ENCODE measurements around the gene PRRX2.

- PRO-cap = no peak
Observed at GRCh38 chr9:129064495-129064951, 16.4 kb upstream of the DOLPP1 start.

GRCh38 chr9:129069793-129070340 is 11.0 kb upstream of the DOLPP1 start:
- PRO-cap = no peak

DNA sequence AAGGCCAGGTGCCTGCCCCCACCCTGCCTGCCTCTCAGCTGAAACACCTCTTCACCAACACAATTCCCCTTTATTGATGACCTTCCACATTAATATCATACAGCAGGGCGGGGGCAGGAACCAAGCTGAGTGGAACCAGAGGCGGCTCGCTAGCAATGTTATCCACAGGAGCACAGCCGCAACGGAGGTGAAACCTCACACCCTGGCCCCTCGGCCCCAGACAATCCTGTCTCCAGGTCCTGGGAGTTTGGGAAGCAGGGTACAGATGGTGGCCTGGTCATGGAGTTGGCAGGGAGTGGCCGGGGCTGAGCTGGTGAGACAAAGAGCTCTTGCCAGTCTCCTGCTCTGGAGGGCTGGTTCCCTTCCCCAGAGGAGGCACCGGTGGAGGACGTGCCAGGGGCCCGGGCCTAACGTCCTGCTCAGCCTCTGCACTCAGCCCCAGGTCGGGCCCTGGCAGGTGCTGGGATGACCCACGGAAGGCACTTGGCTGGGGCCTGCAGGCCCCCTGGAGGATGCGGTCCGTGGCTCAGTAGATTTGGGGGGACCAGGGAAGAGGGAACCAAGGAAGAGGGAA is 13.9 kb downstream of the DOLPP1 start:
- PRO-cap = no peak

GRCh38 chr9:129178383-129178867 is 364 bp upstream of the IER5L start:
- PRO-cap = bidirectional peak, plus-strand start at chr9:129178427, minus-strand start at chr9:129178257

DNA sequence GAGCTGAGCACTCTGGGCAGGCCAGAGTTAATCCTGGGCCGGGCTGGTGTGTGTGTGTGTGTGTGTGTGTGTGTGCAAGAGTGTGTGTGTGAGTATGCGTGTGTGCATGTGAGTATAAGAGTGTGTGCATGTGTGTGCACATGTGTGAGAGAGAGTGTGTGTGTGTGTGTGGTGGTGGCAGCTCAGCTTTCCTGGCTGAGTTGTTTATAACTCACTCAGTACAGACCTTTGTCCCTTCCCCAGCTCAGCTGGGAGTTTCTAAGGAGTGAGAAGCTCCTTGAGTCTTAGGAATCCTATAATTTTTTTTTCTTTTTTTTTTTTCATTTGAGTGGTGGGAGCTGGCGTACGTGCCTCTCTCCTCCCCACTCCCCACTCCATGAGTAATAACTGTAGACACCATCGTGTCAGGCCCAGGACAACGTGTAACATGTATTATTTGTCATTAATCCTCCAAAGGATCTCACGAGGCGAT is 5.9 kb upstream of the IER5L start:
- PRO-cap = no peak

- PRO-cap = no peak
Observed at GRCh38 chr9:129278352-129279124, 100.5 kb upstream of the IER5L start.

GRCh38 chr9:129412460-129412910 is 208.4 kb downstream of the C9orf50 start:
- PRO-cap = no peak

- PRO-cap = no peak
Observed at GRCh38 chr9:129458156-129458692, 162.7 kb downstream of the C9orf50 start.

GRCh38 chr9:129459929-129460425 is 160.9 kb downstream of the C9orf50 start:
- PRO-cap = bidirectional peak, plus-strand start at chr9:129460607, minus-strand start at chr9:129460329

- PRO-cap = no peak
Observed at GRCh38 chr9:129494209-129494862, 126.6 kb downstream of the C9orf50 start.

GRCh38 chr9:129568327-129569610 is 52.1 kb downstream of the C9orf50 start:
- PRO-cap = no peak

DNA sequence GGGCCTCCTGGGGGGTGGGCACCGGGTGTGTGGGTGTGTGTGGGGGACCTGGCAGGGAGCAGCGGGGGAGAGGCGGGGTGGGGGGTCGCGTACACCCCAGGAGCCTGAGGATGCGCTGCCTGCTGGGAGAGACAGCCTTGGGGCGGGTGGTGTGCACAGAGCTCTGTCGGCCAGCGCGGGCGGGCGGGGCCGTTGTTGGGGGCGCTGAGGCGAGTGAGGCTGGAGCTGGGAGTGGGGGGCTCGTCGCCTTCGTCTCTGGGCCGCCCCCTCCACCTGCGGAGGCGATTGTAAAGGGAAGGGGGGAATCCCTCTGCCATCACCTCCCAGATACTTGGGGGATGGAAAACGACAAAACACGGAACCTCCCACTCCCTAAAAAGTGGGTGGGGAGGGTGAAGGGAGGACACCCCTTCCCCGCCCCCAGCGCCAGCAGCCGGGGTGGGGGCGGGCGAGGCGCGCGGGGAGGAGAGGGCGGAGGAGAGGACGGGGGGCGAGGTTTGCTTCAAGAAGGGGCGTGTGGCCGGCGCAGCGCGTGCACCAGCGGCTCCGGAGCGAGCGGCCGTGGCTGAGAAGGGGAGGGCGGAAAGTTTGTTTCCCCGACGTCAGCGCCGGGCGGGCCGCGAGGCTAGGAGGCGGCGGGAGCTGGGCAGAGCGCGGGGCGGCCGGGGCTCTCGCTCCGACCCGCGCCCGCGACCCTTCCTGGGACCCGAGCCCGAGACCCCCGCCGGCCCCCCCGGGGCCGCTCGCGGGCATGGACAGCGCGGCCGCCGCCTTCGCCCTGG is at the start of gene PRRX2:
Gene PRRX2, plus strand, starts transcription at position 531 of the 782 bp plus-strand sequence.
- PRO-cap = bidirectional peak, plus-strand start at position 628 of the sequence, minus-strand start at position 575 of the sequence

DNA sequence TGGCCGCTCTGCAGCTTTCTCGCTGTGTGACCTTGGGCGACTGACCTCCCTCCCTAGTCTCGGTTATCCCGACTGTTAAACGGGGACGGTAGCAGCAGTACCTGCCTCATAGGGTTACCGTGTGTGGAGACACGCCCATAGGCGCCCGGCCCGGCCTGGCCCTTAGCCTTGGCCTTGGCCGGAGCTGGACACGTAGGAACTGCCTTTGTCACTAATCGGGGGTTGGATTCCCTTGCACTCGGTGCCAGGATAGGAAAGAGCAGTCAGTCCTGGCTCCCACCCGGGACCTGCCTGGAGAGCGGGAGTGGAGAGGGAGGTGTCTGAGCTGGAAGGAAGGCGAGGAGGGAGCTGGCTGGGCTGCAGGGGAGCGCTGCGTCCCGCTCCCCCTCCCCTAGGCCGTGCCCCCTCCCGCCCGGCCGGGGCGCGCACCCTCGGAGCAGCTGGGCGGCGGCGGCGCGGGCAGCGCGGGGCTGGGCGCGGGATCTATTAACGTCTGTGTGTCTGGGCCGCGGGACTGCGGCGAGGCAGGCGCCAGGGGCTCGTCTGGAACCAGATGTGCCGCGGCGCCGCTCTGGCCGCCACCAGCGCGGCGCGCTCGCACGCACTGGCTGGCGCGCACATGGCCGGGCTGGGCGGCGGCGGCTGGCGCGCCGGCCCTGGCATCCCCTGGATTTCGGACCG is 31.6 kb downstream of the PRRX2 start:
- PRO-cap = bidirectional peak, plus-strand start at position 552 of the sequence, minus-strand start at position 488 of the sequence

DNA sequence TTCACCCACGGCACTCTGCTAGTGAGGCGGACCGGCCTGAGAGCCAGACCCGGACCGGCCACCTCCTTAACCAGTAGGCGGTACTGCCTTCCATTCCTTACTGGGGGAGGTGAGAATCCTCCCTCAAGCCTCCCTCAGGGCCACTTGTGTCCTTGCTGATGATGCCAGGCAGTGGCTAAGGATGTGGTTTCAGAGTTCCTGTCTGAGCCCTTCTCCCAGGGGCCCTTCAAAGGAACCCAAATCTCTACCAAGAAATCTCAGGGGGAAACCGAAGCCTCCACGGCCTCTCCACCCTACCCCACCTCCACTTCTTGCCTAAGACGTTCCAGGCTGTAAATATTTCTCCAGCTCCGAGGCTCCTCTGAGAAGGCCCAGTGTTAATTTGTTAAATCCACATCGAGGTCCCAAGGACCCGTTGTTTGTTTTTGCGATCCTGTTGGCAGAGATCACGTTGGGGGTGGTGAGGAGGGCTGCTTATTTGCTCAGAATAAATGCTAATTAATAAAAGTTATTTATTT is 41.0 kb downstream of the PTGES start:
- PRO-cap = no peak

GRCh38 chr9:129776990-129777822 is 24.4 kb upstream of the PTGES start:
- PRO-cap = no peak

DNA sequence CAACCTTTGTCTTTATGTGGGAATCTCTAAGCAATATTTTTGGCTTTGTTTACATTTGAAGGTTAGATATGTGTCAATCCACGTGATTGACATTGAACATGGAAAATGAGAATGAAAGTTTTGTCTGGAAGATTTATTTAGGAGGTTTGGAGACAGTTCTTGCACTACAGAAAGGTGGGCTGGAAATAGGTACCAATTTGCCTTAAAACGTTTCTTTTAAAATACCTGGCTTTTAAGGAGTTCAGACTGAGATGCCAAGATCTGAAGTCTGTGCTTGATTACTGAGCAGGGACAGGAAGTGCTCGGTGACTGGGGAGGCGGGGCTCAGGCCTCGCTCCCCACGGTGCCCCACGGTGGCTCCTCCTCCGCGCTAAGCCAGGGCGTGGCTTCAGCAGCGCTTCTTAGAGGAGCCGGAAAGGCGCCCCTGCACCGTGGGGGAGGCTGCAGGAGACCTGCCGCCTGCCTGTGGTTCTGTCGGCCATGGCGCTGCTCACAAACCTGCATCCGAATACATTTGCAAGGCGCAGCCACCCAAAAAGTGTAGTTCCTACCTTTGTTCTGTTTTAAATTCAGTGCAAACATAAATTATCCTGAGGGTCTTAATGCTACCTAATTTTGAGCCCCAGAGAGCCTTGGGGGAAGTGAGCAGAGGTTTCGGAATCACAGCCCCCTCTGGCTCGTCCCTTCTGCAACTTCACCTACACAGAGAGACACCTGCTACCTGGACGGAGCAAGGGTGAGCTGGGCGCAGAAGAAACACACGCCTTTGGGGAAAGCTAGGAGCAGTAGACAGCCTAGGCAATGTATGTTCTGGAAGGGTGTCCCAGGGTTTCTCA is 49.2 kb downstream of the USP20 start:
- PRO-cap = unidirectional peak, plus-strand start at position 429 of the sequence

- PRO-cap = no peak
Observed at GRCh38 chr9:129891437-129892213, 56.4 kb downstream of the USP20 start.

- PRO-cap = no peak
Observed at GRCh38 chr9:129894015-129894517, 58.8 kb downstream of the USP20 start.

DNA sequence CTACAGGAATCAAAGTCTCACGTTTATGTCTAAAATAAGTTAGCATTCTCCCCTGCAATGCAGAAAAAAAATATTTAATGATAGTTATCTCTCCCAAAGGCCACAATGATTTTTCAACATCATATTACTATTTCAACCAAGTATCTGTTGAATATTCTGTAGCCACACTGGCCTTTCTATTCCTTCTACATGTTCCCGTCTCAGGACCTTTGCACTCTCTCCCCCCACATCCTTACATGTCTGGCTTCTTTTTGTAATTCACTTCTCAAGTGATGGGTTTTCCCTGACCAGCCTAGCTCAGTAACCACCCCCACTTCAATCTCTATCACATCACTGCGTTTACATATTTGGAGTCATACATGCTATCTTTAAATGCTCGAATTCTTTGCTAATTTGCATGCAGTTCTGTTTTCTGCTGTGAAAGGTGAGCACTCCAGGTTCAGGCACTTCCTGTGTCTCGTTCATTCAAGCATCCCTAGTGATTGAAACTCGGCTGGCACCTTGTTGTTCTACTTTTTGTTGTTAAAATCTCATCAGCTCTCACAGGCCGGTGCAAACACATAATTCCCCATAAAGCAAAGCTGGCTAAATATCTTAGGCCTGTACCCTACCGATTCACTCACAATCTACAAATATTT is 54.0 kb downstream of the FNBP1 start:
- PRO-cap = no peak

- PRO-cap = no peak
Observed at GRCh38 chr9:129996813-129997205, 46.2 kb downstream of the FNBP1 start.

Measured in aorta (tissue), 1 donor.